Bronchial epithelial cell (primary cell): ENCODE measurements around the gene KIFC3.

- RRBS, 2 experiments: no CpG with 5 or more reads among the region's 5 CpGs
These were observed 19.7 kb upstream of the PLLP start for GRCh38 chr16:57304011-57304656.

- RRBS, 2 experiments: no CpG with 5 or more reads among the region's 4 CpGs
These were observed 11.8 kb upstream of the CCL17 start for GRCh38 chr16:57392621-57393238.

DNA sequence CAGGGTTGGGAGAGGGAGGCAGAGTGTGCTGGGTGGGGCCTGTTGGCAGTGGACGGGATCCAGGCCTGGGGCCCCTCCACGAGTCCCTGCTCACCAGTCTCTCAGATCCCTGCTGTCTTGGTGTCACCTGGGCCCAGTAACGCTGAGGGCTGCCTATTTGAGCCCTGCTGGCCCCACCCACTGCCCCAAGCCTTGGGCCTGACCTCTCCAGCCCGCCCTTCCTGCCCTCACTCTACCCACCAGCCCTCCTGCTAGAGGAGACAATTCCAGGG is 21.6 kb downstream of the CCDC102A start:
- RRBS, 2 experiments: no CpG with 5 or more reads among the region's 4 CpGs

- RRBS, 2 experiments: under 1 to 1% methylated on average over 8 of the region's 43 CpGs
These were observed 473 bp upstream of the CCDC102A start for GRCh38 chr16:57536677-57537410.

DNA sequence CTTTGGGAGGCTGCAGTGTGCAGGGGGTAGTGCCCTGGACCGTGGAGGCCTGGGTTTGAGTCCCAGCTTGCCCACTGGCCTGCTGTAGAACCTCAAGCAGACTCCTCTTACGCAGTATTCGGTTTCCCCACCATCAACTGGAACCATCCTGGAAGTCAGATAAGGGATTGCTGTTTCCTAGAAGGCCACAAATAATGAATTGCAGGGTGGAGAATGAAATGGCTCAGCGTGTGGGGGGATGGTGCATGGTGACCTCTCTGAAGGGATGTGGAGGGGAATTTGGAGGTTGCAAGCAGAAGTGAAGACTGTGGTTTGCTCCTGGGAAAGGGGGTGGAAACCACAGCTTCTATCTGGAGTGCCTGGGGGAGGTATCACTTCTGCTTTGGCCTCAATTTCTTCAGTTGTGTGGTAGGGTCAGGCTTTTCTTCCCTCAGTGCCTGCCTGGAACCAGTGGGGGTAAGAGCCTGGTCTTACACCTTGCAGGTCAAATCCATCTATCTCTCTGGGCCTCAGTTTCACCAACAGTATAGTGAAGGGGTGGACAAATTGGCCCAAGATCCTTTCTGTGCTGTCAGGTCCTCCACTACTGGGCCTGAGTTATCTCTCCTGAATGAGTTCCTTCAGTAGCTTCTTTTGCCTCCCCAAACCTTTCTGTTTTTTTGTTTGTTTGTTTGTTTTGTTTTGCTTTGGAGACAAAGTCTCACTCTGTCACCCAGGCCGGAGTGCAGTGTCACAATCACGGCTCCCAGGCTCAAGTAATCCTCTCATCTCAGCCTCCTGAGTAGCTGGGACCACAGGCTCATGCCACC is 1.9 kb downstream of the ADGRG5 start:
- RRBS, 2 experiments: no CpG with 5 or more reads among the region's 6 CpGs

- RRBS, 2 experiments: 0% methylated on average over 1 of the region's 9 CpGs
These were observed 9.0 kb downstream of the ADGRG1 start for GRCh38 chr16:57637360-57637853.

- RRBS, 2 experiments: 6 to 15% methylated on average over 6 to 7 of the region's 23 CpGs
These were observed 14.1 kb upstream of the ADGRG3 start for GRCh38 chr16:57653856-57654637.

DNA sequence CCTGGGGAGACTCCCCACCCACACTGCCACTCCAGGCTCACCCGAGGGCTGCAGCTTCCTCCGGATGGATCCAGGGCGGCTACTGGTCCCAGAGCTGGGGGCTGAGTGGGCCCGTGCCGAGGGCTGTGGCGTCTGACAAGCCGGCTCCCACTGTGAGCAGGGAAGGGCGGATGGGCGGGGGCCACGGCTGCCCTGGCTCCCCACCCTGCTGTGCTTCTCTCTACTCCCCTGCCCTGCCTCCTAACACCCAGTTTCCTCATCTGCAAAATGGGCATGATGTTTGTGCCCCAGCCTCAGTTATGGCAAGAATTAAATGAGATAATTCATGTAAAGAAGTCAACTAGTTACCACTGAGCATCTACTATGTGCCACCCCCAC is 24.1 kb downstream of the KATNB1 start:
- RRBS, 2 experiments: 14 to 17% methylated on average over 6 of the region's 10 CpGs

- RRBS, 2 experiments: 95 to 96% methylated on average over 5 of the region's 22 CpGs
These were observed 32.0 kb downstream of the KIFC3 start for GRCh38 chr16:57769994-57770943.

- RRBS, 2 experiments: no CpG with 5 or more reads among the region's 8 CpGs
These were observed 2.8 kb downstream of the KIFC3 start for GRCh38 chr16:57799307-57800148.

GRCh38 chr16:57802226-57802887 is at the start of gene KIFC3:
Gene KIFC3 (minus strand): TSS chr16:57802491.
- RRBS, 2 experiments: 1 to 2% methylated on average over 28 to 34 of the region's 81 CpGs

DNA sequence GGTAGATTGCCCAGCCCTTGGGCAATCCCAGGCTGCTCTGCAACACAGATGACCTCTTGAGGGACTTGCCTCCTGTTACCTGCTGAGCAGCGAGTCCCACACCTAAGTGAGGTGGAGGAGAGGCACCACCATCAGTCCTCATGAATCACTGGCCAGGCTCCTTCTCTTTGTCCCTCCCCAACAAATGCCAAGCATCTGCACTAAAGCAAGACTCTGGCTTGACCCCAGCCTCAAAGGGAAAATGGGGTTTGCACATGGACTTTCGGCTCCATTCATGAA is 22.8 kb upstream of the KIFC3 start:
- RRBS, 2 experiments: no CpG with 5 or more reads among the region's 2 CpGs

DNA sequence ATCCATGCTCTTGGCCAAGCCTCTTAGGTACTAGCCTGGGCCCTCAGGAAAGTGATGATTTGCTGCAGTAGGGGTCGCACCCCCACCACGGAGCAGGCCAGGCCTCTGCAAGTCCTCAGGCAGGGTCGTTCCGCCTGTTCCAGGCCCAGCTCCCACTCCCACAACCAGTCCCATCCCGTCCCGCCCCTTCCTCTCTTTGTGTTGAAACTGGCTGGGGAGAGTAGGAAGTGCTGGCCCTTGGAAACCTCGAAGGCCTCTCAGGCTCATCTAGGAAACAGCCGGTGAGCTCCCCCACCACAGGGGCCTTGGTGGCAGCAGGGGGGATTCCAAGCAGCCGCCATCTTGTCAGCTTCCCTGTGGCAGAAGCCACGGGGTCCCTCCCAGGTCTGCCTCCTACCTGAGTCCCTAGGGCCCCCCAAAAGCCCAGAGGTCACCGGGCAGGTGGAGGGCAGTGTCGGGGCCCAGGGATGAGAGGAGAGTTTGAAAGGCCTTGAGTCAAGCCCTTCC is 22.0 kb downstream of the MMP15 start:
- RRBS, 2 experiments: no CpG with 5 or more reads among the region's 12 CpGs

DNA sequence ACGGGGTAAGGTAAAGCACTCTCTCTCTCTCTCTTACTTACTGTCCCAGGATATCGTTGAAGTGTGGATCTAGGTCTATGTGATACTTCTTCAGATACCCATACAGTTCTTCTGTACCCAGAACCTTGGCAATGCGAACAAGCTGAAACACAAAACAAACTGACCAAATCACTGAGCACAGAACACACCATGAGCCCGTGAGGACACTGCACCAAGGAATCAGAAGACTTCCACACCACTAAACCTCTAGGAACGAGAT is 31.4 kb downstream of the CSNK2A2 start:
- RRBS, 2 experiments: no CpG with 5 or more reads among the region's 5 CpGs

GRCh38 chr16:58519214-58520392 is 4.3 kb downstream of the SETD6 start:
- RRBS, 2 experiments: no CpG with 5 or more reads among the region's 5 CpGs

- RRBS, 2 experiments: no CpG with 5 or more reads among the region's 2 CpGs
These were observed 23.1 kb upstream of the CNOT1 start for GRCh38 chr16:58652760-58653026.

GRCh38 chr16:58730768-58731080 is 3.4 kb downstream of the GOT2 start:
- RRBS, 2 experiments: no CpG with 5 or more reads among the region's 3 CpGs

- RRBS, 2 experiments: 0 to 7% methylated on average over 1 of the region's 8 CpGs
These were observed 960 bp downstream of the GOT2 start for GRCh38 chr16:58733216-58733495.

DNA sequence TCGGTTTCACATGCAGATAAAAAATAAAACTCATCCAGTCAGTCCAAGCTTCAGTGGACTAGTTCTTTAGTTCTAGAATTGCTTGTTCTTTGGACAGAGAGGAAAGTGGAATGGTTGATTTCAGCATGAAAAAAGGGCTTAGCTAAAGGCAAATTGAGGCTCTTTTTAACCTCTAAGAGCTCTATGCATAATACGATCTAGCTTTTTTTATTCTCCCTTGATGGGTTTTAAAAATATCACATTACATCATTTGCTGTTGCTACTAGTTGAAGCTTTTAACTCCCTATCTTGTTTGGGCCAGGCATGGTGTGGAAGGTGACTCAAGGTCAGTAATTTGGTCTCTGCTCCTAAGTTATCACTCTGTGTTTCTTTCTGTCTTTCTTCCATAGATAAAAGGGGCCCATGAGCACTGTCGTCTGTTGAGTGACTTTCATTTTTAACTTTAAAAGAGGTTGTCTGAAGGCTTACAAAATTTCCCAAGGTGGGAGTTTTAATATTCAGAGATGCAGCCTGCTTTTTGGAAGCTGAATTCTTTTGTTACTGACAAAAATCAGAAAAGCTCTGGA is 58.1 kb upstream of the GOT2 start:
- RRBS, 2 experiments: no CpG with 5 or more reads among the region's 3 CpGs

DNA sequence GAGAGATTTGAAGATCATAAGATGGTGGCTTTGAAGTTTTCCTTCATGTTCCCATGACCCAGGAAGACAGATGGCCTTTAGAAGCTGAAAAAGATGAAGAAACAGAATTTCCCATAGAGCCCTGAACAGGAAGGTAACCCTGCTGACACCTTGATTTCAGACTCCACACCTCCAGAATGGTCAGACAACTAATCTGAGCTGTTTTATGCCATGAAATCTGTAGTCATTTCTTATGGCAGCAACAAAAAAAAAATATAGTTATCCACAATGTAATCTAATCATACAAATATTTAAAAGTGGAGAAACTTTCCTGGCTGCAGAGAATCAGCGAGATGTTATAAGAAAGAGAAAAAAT is 918.5 kb downstream of the CDH8 start:
- RRBS, 2 experiments: no CpG with 5 or more reads among the region's 1 CpG